HTERT-HM (cell line): ENCODE measurements around the genes IGFL2, CCDC8, PRKD2 and AP2S1.

DNA sequence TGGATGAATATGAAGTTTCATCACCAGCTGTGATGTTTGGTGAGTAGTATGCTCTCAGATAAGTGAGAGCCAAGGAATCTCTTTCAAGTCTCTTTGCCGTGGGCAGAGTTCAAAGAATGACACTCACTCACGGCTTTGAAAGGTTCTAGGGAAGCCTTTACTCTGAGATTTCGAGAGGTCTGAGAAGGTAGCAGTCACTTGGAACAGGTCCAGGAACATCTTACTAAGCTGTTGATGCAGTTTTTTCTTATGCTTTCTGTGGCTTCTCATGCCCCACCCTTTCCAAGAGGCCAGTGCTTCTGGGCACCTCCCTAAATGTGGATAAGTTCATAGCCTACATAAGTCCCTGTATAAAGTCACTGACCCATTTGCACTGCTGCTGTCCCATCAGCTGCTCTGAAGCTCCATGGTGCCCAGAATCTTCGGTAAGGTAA, at the start of gene IGFL2:
Gene IGFL2 (plus strand): TSS at position 366 of the 434 bp plus-strand sequence.
- RRBS = no CpG with 5 or more reads among the region's 4 CpGs

GRCh38 chr19:46159841-46160226, 11.8 kb downstream of the IGFL2 start:
- RRBS = no CpG with 5 or more reads among the region's 2 CpGs

DNA sequence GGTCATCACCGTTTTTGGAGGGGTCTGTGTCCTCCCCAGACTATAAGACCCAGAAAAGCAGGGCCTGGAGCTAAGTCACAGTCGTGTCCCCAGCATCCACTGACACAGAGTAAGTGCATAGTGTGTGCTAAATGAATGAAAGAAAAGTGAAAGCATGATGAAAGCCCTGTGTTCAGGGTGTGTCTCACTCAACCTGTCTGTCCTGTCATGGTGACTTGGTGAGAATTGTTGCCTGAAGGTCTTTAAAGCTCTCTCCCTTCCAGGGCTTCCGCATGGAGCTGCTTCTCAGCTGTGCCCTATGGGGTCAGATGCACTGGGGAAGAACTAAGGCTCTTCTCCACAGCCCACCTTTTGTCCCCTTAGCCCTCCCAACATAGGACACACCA, 20.5 kb upstream of the IGFL1 start:
- RRBS = no CpG with 5 or more reads among the region's 3 CpGs

DNA sequence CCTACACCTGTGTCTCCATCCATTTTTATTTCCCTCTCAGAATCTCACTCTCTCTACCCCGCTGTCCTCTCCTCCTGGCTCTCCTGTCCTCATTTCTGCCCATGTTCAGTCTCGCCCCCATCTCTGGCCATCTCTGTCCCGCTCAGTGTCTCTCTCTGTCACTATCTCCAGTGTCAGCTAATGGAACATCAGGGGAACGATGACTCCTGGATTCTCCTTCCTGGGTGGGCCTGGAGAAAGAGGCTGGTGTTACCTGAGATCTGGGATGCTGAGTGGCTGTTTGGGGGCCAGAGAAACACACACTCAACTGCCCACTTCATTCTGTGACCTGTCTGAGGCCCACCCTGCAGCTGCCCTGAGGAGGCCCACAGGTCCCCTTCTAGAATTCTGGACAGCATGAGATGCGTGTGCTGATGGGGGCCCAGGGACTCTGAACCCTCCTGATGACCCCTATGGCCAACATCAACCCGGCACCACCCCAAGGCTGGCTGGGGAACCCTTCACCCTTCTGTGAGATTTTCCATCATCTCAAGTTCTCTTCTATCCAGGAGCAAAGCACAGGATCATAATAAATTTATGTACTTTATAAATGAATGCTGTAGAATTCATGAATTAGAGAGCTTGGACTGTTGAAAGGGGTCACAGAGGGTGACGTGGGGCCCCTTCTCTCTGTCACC, 1.2 kb downstream of the IGFL1 start:
- RRBS = no CpG with 5 or more reads among the region's 7 CpGs

GRCh38 chr19:46278155-46278892, 18.5 kb upstream of the HIF3A start:
- RRBS = no CpG with 5 or more reads among the region's 14 CpGs

GRCh38 chr19:46412976-46413912, at the start of gene CCDC8:
Gene CCDC8 (minus strand): TSS chr19:46413564.
- RRBS = 15% methylated on average over 9 of the region's 50 CpGs

- RRBS = 3% methylated on average over 8 of the region's 59 CpGs
Measured at GRCh38 chr19:46415766-46416966, 2.8 kb upstream of the CCDC8 start.

DNA sequence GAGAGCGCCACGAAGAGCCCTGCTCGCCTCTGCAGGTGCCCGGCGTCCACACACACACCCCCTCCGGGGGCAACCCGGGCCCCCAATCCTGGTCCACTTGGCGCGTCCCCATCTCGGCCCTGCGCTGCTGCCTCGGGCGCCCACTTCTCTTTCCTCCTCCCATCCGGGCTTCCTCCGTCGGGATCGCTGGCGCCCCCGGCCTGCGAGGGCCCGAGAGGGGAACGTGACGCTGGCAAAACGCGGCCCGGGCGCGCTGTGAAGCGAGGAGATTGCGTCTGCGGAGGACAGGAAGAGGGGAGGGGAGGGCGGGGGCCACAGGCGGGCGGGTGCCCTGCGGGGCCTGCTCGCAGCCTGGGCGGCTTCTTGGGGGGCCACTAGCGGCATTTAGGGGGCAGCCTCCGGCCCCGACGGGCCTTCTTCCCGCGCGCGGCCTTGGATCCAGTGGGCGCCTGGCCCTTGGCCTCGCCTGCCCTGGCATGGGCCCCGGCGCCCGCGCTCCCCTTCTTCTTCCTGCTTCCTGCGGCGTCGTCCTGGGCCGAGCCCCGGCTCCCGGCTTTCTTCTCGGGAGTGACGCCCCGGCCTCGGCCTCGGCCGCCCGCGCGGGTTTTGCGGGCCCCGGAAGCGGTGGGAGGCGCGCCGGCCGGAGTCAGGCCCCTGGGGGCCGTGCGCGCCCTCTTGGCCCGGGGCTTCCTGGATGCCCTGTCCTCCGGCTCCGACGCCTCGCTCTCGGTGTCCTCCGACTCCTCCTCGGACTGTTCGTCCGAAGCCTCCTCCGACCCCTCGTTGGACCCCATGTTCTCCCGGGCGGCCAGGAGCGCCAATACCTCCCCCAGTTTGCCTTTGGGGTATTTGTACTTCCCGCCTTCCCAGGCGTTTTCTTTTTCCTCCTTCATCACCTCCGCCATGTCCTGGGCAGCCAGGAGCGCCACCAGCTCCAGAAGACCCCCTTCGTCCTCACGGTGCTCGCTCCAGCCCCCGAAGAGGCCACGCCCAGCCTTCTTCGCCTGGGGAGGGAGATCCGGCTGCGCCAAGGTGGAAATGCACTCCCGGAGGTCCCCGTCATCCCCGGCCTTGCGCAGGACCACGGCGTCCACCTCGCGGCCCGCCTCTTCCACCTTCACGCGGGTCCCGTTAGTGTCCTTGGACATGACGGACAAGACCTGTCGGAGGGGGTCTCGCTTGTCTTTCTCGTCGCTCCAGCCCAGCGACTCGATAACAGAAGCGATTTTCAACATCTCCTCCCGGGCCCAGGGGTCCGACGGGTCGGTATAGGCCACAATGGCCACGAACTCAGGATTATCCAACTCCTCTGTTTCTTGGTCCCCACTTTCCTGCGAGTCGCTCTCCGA, 2.0 kb downstream of the PNMA8B start:
- RRBS = 14% methylated on average over 54 of the region's 131 CpGs

- RRBS = 23% methylated on average over 6 of the region's 17 CpGs
Measured at GRCh38 chr19:46605305-46605904, 4.3 kb downstream of the CALM3 start.

DNA sequence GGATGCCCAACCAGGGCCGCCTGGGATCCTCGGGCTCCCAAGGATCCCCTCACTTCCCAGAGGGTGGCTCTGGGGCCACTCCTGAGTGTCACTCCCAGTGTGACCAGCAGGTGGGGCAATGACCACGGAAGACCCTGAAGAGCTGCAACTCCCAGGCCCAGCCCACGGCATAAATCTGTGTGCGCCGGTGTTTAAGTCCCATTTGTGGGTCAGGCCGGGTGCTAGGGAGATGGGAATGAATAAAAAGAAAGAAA, 10.8 kb downstream of the PTGIR start:
- RRBS = no CpG with 5 or more reads among the region's 7 CpGs

- RRBS = no CpG with 5 or more reads among the region's 3 CpGs
Measured at GRCh38 chr19:46644756-46645097, 8.7 kb upstream of the GNG8 start.

- RRBS = no CpG with 5 or more reads among the region's 12 CpGs
Measured at GRCh38 chr19:46672864-46673822, 12.2 kb upstream of the DACT3 start.

- RRBS = 1% methylated on average over 50 of the region's 75 CpGs
Measured at GRCh38 chr19:46716678-46717847, at the start of gene PRKD2. Gene PRKD2 (minus strand): TSS chr19:46717114.

DNA sequence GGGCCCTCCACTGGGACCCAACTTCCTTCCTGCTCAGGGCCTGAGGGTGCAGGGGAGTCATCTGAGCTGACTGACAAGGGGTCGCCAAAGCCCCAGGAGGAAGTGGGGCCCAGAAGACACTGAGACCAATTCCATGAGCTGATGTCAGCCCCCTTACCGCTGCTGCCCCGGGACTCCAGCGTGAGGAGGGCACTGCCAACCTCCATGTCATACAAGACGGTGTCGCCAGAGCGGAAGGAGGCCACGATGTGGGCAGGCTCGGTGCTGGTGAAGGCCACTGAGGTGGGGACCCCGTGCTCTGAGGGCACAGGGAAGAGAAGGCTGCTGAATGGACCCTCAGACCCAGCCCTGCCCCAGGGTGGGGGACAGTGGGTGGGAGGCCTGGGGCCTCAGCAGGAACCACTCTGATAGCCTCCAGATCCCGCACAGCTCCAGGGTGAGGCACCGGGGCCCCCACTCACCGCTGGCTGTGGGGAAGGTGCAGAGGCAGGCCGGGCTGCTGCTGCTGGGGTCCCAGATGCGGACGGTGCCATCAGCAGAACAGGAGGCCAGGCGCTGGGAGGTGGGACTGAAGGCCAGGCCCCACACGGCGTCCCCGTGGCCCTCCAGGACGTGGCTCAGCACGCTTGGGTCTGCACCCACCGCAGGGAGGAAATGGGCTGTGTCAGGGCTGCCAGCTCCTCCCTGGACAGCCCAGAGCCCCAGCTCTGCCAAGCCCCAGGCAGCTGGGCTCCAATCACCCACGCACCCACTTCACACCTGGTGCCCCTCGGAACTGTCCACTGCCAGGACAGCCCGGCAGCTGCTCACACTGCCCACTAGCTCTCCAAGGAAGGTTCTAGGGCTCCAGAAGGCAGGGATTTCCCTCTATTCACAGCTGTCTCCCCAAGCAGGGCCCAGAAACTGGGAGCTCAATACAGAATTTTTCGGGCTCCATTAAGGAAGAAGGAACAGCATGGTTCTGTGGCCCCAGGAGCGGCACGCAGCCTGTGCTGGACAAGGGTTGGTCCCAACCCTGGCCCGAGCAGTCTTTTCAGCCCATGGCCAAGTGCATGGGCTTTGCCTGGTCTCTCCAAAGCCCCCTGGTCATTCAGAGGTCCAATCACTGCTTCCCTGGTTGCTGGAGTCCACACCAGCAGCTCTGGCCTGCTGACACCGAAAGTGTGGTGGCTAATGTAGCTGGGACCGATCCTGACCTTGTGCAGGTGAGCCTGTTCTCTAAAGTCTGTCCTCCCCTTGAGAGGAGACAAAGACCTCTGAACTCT, 6.2 kb upstream of the PRKD2 start:
- RRBS = 85% methylated on average over 3 of the region's 32 CpGs

- RRBS = 97% methylated on average over 5 of the region's 28 CpGs
Measured at GRCh38 chr19:46724963-46726039, 8.4 kb upstream of the PRKD2 start.

DNA sequence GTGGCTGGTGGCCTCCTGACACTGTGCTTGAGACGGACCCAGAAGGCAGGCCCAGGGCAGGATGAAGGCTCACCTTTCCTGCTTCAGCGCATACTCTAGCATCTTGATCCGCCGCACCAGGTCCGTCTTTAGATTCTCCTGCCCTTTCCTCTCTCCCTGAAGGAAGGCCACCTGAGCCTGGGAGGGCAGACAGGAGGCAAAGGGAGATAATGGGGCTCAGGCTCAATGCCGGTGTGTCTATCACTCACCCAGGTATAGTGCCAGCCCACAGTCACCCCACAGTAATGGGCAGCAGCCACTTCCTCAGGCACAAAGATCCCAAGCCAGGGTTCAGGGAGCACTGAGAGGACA, 7.2 kb upstream of the FKRP start:
- RRBS = no CpG with 5 or more reads among the region's 6 CpGs

DNA sequence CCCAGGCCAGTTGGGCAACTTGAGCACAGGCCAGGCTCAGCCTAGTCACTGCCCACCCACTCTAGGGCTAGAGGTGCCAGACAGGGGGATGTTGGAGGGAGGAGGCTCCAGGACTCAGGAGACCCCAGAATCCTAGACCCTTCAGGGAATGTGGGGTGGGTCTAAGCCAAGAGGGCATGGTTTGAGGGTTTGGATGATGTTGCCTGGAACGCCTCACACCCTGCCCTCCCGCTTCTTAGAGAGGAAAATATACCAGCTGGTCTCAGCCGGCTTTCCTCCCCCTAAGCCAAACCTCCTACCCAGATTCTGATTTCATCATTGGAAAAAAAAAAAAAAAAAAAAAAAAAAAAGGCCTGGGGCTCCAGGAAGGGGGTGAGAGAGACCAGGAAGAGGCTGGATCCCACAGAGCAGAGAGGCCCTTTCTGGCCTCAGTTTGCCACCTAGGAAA, 8.0 kb upstream of the SLC1A5 start:
- RRBS = no CpG with 5 or more reads among the region's 3 CpGs

- RRBS = no CpG with 5 or more reads among the region's 9 CpGs
Measured at GRCh38 chr19:46849155-46849656, 1.4 kb downstream of the AP2S1 start.

DNA sequence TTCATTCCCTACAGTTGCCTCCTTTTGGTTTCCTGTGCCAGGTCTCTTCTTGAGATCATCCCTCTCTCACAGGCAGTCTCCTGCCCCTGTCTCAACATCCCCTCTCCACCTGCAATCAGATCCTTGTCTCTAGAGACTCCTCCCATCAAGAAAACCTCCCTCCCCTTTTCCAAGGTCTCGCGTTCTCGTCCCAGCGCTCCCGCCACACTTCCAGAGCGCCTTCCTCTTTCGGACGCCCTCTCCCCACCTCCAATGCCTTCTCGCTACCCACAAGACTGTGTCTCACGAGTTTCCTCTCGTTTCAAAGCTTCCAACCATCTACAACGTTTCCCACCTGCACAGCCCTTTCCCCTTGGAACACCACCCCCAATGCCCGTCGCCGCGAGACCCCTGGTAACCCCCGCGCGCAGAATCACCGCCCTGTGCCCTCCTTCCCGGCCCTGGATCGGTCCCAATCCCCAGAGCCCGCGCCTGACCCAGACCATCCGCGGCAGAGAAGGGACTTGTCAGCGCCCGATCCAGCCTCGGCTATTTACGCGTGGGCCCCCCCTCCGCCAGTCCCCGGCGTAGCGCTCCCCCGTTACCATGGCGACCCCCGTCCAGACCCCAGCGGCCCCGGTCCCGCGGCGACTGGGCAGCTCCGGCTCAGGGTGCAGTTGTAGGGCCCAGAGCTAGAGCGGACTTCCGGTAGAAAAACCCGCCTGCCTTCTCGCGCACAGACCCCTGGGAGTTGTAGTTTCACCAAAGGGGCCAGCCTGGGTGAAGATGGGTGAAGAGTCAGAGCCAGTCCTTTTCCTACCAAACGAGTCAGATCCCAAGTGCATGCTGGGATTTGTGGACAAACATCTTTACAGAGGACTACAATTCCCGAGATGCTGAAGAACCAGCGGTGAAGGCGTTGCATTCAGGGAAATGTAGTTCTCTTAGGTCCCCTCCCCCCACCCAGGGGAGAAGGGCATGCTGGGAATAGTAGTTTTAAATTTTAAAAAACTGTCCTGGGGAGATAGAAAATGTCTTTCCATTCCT, at the start of gene AP2S1:
Gene AP2S1 (minus strand): TSS at position 667 of the 1,026 bp plus-strand sequence.
- RRBS = 3% methylated on average over 13 of the region's 53 CpGs

- RRBS = 11% methylated on average over 3 of the region's 12 CpGs
Measured at GRCh38 chr19:46924760-46925899, 64.3 kb downstream of the ARHGAP35 start.